HTERT-HM (cell line): ENCODE results near the gene HJURP.

- RRBS, result 1% methylated on average over 27 of the region's 67 CpGs
Observed at GRCh38 chr2:233854162-233854981, at the start of gene HJURP. Gene HJURP, minus strand, starts transcription at chr2:233854535.

GRCh38 chr2:234051685-234052184 is 1.2 kb downstream of the SPP2 start:
- RRBS, result no CpG with 5 or more reads among the region's 1 CpG

- RRBS, result no CpG with 5 or more reads among the region's 6 CpGs
Observed at GRCh38 chr2:234168557-234169048, 118.1 kb downstream of the SPP2 start.

DNA sequence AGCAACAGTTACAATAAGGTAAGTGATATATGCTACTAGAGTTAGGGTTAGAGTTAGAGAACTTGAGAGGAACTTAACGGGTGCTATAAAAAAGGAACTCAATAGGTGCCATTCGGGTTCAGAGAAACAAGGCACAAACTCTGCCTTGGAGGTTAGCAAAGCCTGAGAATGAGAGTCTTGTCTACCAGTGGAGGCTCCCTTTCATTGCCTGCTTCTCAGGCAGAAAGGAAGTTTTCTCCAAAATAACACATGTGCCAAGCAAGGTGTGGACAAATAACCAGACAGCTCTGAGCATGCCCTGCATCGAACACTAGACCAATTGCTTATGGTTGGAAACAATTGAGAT is 189.3 kb downstream of the ARL4C start:
- RRBS, result no CpG with 5 or more reads among the region's 3 CpGs

DNA sequence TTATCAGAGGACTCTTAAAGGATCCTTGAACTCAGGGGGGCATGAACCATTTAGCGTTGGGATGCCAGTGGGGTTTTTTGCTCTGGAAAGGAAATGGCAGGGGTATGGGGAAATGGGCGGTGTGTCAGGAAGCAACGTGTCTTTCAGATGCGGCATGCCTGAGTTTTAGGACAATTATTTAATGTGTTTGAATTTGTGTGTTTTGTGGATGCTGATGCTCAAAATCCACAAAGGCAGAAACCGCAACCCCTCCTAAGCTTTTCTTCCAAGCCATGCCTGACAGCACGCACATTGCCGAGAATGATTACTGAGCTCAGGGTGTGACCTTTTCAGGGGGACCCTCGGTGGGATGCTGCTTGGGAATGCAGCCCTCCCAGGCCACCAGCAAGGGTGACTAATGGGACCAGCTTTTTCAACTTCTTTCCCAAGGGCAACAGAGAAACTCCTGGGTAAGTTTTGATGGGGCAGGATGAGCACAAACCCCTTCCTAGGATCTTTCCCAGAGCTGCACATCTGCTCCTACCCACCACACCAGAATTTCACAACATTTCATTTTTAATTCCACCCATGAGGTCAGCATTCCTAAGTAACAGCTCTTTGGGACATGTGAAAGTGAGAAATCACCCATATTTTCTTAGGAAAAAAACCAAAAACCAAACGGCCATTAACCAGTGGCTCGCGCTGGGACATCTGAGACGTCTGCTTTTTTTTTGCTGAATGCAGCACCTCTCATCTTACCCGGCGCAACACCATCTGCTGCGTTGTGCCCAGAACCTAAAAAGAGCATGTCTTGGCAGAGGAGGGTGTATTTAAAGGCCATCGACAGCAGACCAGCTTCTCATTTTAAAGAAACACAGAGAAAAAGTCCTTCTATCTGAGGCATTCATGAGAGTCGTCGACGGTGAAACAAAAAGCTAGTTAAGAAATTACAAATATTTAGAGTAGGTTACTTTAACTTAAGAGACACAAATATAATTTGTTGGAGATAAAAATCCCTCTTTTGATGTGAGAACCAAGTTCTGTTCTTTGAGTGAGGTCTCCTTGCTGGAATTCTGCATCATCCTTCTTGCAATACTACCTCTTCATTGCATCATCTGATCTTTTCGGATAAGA is 119.0 kb downstream of the ARL4C start:
- RRBS, result no CpG with 5 or more reads among the region's 20 CpGs

DNA sequence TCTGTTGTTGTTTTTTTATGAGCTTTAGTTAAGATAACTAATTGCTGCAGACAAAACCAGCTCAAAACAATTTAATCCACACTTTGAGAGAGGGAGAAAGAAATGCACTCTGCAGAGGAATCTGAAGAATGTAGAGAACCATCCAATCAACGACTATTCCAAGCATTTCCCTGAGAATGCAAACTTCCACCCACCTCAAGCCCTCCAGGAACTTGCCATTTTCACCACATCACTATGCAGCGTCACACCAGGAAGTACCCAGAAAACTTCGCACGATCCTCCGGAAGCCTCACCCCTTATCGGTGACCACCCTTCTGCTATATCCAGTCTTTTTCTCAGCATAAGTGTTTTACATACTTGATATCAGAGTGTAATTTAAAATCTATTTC is 69.2 kb downstream of the ARL4C start:
- RRBS, result no CpG with 5 or more reads among the region's 6 CpGs

GRCh38 chr2:234449150-234449648 is 47.7 kb downstream of the ARL4C start:
- RRBS, result no CpG with 5 or more reads among the region's 5 CpGs

- RRBS, result no CpG with 5 or more reads among the region's 9 CpGs
Observed at GRCh38 chr2:234468468-234469153, 28.3 kb downstream of the ARL4C start.

GRCh38 chr2:234979236-234979891 is 27.5 kb downstream of the SH3BP4 start:
- RRBS, result no CpG with 5 or more reads among the region's 7 CpGs

DNA sequence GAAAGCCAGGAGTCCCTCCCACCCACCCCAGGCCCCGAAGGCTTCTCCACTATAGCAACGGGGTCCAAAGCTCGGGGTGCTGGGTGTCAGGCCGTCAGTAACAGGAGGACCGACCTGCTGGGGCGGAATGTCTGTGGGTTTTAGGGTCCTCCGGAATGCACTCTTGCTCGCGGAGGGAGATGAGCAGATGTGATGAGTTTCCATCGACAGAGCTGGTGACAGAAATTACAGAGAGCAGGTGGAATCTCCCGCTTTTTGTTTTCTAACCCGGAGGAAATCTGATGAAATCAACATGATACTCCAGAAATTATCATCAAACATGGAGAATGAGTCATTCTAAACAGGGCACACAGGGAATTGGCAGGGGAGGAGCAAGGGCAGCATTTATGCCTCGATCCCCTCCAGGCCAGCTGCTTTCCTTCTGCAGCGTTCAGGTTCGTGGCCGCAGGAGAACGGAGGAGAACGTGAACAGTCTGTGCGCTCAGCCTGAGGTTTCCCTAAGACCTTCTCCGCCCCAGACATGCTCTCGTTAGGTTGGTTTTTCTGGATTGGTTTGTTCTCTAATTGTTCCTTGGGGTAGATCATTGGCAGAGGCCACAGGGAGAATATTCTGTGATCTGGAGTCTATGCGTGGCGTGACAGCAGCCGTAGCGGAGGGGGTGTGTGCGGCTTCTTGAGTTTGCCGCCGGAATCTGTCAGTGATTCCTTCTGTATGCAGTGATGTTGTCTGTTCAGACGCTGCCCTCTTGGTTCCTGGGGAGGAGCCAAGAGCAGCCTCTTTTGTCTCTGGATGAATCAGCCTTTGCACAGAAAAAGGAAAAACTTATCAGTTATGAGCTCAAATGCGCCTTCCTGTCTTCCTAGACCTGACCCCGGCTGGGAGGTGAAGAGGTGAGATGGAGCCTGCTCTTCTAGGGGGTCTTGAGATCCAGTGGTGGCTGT is 75.8 kb downstream of the SH3BP4 start:
- RRBS, result 6% methylated on average over 5 of the region's 31 CpGs

DNA sequence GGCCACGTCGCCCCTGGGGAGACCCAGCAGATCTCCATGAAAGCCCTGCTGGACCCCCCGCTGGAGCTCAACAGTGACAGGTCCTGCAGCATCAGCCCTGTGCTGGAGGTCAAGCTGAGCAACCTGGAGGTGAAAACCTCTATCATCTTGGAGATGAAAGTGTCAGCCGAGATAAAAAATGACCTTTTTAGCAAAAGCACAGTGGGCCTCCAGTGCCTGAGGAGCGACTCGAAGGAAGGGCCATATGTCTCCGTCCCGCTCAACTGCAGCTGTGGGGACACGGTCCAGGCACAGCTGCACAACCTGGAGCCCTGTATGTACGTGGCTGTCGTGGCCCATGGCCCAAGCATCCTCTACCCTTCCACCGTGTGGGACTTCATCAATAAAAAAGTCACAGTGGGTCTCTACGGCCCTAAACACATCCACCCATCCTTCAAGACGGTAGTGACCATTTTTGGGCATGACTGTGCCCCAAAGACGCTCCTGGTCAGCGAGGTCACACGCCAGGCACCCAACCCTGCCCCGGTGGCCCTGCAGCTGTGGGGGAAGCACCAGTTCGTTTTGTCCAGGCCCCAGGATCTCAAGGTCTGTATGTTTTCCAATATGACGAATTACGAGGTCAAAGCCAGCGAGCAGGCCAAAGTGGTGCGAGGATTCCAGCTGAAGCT is 90.1 kb downstream of the SH3BP4 start:
- RRBS, result no CpG with 5 or more reads among the region's 23 CpGs

DNA sequence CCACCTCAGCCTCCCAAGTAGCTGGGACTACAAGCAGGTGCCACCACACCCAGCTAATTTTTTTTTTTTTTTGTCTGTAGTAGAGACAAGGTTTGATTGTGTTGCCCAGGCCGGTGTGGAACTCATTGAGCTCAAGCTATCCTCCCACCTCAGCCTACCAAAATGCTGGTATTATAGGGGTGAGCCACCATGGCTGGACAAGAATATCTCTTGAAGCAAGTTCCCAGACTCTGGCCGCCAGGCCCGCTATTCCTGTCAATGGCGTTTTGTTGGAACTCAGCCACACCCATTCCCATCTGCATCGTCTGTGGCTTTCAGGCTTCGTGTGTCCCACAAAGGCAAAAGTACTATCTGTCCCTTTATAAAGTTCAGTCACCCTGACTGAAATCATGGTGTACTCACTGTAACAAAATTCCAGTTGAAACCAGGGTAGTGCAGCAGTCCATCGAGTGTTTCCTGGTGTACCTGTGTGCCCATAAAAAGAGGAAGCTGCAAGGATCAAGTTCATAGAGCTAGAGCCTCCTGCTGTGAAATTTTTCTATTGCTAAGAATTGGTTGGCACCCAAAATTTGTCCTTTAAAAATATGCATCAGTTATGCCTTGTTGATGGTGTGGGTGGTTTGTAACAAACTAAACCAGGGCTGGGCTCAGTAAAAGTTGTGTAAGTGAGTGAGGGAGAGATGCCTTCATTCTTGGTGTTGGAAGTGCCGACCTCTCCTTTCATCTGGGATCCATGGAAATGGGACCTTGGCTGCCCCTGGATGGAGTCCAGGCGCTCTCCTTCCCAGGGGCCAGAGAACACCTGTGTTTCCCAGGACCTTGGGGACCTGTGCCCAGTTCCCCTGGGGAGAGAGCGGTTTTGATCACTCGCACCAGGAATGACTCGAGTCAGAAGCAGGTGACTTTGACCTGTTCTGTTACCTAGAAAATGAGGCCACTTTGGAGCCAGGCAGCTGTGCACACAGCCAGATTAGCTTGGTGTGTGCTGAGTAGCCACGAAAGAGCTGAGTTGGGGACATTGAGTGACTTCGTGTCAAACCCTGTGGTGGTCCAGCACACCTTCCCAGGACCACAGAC is 97.0 kb downstream of the SH3BP4 start:
- RRBS, result no CpG with 5 or more reads among the region's 14 CpGs

- RRBS, result no CpG with 5 or more reads among the region's 5 CpGs
Observed at GRCh38 chr2:235066947-235067299, 115.1 kb downstream of the SH3BP4 start.

- RRBS, result no CpG with 5 or more reads among the region's 5 CpGs
Observed at GRCh38 chr2:235378204-235378798, 115.5 kb upstream of the AGAP1 start.

- RRBS, result no CpG with 5 or more reads among the region's 11 CpGs
Observed at GRCh38 chr2:235522189-235522661, 28.4 kb downstream of the AGAP1 start.

DNA sequence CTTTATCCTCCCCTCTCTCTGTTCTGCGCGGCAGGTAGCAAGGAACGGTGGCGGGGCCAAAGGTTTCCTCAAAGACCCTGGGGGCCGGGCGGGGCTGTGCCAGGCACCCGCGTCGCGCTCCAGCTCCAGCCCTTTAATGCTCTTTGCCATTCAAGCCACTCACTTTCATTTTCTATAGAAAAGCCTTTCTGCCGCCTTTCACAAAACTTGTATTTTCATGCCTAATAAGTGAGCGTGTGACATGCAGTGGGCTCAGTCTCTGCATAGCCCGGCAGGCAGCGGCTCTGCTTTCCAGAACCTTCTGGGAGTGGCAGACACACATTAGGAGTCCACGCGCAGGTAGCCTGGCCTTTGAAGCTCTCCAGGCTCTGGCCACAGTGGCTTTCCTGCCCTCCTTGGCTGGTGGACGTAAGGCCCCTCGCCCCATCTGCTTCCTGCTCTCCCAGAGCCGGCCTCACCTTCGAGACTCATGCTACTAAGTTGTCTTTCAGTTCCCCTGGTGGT is 41.7 kb downstream of the AGAP1 start:
- RRBS, result no CpG with 5 or more reads among the region's 20 CpGs

GRCh38 chr2:235556857-235557565 is 63.2 kb downstream of the AGAP1 start:
- RRBS, result no CpG with 5 or more reads among the region's 16 CpGs

GRCh38 chr2:235588443-235589217 is 94.8 kb downstream of the AGAP1 start:
- RRBS, result no CpG with 5 or more reads among the region's 11 CpGs

DNA sequence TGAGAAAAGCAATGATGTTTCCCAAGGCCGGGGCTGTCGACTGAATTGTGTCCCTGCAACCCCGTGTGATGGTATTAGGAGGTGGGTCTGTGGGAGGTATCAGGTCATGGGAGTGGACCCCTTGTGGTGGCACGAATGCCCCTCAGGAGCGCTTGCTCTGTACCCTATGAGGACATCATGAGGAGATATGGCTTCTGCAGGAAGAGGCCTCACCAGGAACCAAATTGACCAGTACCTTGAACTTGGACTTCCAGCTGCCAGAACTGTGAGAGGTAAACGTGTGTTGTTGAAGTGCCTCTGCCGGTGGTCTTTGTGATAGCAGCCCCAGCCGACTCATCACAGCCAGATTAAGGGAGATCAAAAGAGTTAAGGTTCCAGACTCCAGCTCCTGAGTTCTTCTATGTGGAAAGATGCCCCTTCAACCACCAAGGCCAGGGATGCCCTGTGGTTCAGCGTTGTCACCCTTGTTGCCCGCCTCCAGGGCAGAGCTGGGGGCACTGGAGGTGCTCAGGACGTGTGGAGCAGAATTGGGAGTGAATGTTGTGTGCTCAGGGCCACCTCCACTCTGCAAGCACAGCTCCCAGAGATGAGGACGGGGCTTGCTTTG is 103.0 kb downstream of the AGAP1 start:
- RRBS, result no CpG with 5 or more reads among the region's 12 CpGs

GRCh38 chr2:235659864-235660487 is 166.1 kb downstream of the AGAP1 start:
- RRBS, result no CpG with 5 or more reads among the region's 5 CpGs